Jurkat, Clone E6-1 (cell line): ENCODE measurements around the genes GULP1 and C2orf88.

- RRBS, result no CpG with 5 or more reads among the region's 4 CpGs
Observed at GRCh38 chr2:187529943-187530386, 24.3 kb downstream of the TFPI start.

DNA sequence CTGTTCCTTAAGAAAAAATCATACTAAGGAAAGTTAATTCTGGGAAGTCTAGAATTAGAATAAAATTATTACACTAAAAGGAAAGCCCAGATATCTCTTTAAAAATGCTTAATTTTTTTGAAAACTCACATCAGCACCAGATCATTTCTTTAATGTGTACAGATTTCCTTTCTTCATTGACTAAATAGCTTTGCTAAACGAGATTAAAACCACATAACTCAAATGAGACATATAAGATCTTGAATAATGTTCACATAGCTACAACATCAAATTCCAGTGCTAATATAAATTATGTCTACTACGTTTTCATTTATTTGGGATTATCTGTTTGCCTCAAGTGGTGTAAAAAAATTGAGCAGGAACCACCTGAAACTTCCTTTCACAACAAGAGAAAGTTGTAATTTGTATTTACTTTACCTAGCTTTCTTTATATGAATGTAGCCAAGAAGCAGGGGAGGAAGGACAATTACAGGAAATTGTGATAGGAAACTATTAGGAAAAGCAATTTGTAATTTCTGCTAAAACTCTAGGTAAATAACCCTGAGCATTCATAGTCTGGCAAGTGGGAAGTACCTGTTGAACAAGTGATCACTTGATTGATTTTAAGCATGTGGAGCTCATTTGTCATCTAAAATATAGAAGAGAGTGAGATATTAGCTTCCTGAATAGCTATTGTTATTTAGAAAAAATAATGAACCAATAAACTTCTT lies 5.2 kb downstream of the TFPI start:
- RRBS, result no CpG with 5 or more reads among the region's 2 CpGs

DNA sequence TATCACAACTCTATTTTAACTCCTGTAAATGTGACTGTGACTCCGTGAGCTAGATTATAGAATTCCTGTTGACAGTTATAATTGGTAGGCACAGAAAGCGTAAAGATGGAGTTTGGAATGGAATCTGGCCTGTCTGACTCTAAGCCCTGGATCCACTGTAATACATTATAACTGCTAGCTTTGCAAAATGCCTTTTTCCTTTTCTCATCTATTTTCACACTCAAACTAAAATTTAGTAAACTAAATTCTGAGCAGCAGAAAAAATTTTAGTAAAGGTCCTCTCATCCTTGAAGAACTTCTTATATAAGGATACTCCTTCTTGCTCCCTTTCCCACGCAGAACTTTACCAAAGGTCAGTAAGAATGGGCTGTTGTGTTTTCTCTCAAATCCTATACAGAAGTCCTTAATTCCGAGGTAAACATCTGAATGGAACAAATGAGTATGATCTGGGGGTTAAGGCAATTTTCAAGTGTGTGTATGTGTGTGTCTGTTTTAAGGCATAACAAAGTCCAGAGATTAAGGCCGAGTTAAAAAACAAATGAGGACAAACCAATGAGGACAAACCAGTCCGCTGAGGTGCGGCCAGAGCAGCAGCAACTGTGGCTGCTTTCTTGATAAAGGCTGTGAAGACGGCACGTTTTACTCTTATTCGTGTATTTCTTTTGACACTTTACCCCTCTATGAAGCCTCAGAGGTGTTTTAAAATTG lies 739 bp upstream of the GULP1 start:
- RRBS, result no CpG with 5 or more reads among the region's 10 CpGs

DNA sequence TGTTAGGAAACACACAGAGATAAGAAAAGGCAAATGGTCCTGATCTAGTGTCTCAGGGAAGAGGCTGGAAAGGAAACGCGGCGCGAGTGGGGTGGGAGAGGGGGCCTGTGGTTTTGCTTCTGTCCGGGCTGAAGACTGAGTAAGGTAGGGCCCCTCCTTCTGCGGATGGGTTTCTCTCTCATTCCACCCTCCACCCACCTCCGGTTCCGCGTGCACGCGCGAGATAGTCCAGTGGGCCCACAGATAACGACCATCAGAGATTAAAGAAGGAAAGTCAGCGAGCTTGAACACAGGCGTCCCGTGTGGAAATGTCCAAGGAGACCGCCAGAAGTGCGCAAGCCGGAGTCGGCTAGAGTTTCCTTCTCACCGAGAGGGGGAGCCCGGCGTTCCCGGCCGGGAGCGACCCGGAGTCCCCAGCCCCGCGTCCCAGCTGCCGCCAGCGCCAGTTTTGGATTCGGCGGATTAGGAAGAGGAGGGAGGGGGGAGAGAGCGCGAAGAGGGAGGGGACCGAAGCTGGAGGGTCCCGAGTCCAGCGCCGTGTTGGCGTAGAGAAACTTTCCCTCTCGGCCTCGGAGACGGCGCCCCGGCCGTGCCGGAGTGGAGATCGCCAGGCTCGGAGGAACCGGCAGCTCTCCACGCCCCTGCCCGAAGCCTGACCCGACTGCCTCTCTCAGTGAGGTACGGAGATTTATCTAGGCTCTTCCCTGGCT lies at the start of gene GULP1:
TSS of gene GULP1 (plus strand) at position 386 of the 710 bp plus-strand sequence.
- RRBS, result 77% methylated on average over 5 of the region's 54 CpGs

GRCh38 chr2:188298701-188299669 lies 7.3 kb downstream of the GULP1 start:
- RRBS, result no CpG with 5 or more reads among the region's 6 CpGs

DNA sequence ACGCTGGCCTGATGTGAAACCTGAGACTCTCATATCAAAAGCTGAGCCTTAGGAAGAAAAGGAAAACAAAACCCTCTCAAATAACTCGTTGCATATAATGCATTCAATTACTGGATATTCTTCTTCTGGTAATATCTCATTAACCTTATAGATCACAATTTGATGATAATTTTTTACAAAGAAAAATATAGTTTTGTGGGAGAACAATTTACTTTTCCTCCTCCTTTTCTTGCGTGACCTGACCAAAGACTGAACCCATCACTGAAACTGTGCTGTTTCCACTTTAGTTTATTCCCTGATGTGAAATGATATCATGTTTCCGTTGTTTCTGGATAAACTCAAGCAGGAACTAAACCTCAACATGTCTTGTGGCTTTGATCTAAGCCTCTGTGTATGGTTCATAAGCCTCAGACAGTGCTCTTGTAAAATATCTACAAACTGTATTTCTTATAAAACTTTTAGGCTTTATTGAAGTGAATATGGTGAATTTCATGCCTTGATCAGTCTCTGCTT lies 332.5 kb downstream of the GULP1 start:
- RRBS, result no CpG with 5 or more reads among the region's 4 CpGs

DNA sequence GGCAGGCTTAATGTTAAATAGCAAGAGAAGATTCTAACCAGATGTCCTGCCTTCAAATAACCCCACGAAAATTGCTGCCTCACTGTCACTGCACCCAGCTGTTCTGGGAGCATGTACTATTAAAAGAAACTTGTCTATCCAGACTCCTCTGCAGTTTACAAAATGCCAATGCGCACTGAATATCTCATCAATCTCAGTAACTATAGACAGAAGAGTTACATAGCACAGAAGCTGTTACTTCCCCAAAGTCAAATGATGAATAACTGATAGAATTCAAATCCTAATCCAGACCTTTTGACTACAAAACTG lies 43.9 kb downstream of the WDR75 start:
- RRBS, result no CpG with 5 or more reads among the region's 2 CpGs

DNA sequence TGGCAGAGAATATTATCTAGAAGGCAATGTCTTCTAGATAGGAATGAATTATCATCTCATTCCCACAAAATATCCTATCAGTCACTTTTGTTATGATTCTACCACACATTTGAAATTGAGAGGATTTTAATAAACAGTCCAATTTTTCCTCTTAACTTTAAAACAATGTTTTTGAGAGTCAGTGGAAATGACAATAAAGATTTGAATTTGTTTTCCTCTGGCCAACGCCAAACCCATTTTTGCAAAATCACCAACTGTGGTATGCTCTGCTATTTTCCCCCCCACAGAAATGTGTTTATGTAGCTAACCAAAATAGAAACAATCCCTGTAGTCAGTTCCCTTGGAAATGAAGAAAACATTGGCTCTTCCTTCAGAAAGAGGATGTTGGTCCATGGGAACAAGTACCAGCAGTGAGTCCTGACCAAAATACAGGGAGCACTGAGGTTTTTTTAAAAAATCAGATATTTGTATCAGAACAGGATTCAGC lies 65.4 kb downstream of the SLC40A1 start:
- RRBS, result no CpG with 5 or more reads among the region's 1 CpG

- RRBS, result no CpG with 5 or more reads among the region's 23 CpGs
Observed at GRCh38 chr2:189579409-189580532, 815 bp downstream of the SLC40A1 start.

DNA sequence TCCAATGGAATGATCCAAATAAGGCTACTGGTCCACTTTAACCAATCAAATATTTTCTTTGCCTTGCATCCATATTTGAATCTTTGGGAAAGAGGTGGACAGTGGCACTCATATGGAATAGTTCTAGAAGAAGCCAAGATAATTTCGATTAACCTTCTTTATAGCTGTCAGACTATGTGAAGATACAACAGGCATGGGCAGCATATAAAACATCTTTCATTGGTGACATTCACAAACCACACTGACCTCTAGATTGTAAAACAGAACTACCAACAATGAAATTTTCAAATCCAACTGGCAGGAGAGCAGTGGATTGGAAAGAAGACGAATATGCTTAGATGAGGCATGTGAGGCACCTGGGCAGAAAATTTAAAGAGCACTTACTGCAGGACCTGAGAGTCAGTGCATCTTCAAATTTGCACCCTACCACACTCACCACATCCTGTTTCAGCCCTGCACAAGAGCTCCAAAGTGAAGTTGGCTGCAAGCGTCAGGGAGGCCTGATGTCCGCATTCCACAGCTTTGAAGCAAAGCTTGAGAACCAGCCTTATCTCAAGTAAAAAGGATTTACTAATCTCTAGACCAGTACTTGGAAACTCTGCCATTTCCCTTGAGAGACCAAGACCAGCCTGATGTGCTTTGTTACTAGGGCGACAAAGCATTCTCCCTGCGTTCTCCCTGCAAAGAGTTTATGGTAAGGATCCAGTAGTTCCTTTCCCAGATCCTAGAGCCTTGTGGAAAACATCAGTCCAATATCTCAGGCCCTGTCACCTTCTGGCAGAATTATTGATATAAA lies 3.5 kb upstream of the ASDURF start:
- RRBS, result no CpG with 5 or more reads among the region's 6 CpGs

GRCh38 chr2:190159407-190159915 lies 21.2 kb upstream of the C2orf88 start:
- RRBS, result no CpG with 5 or more reads among the region's 3 CpGs

DNA sequence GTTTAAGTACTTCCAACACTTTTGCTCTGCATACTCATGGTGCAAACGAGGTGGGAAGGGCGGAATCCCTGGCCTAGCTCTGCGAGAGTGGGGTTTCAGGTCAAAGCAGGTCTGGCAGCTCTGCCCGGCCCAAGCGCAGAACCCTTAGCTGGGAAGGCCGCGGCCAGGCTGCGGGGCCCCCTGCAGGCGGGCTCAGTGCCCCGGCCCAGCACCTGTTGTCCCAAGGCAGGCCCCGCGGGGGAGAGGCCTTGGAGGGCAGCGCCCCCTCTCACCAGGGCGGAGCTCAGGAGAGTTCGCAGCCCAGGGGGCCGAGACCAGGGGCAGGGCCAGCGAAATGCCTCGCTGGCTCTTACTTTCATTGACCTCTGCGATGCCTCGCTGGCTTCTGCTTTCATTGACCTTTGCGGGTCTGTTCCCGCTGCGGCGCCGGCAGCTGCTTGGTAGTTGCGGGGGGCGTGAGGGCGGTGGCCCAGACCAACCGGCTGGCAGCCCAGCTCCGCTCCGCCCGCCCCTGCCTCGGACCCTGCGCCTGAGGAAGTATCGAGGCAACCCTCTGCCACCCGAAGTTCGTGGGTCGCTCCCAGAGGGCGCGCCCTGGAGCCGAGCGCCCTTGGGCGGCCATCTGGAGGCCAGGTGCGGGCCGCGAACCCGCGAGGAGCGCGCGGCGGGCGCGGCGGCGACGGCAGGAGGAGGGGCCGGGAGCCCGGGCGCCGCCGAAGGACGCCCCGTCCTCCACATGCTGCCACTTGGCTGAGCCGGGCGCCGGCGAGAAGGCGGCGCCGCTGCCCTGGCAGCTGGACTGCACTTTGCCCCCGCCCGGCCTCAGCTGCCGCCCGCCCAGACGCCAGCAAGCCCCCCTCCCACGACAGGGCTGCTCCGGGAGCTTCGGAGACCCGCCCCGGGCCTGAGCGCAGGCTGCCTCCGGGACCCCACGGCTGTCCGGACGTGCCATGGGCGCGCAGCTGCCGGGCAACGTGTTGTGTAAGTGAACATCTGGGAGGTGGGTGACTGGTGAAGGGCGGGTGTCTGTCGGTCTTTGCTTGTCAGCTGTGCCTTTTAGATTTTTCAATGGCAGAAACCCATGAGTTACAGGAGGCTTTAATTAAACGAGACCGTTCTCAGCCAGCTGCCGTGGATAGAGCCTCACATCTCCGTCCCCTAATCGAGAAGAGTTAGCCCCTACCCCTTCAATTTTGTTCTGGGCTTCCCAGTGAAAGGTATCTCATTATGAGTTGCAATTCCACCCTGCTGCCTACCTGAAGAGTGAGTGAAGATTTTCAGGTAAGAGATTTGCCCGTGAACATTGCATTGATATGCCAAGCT lies at the start of gene C2orf88:
TSS of gene C2orf88 (plus strand) at position 735 of the 1,323 bp plus-strand sequence.
- RRBS, result 85% methylated on average over 16 of the region's 98 CpGs

- RRBS, result no CpG with 5 or more reads among the region's 1 CpG
Observed at GRCh38 chr2:190235430-190235765, 54.7 kb downstream of the C2orf88 start.

DNA sequence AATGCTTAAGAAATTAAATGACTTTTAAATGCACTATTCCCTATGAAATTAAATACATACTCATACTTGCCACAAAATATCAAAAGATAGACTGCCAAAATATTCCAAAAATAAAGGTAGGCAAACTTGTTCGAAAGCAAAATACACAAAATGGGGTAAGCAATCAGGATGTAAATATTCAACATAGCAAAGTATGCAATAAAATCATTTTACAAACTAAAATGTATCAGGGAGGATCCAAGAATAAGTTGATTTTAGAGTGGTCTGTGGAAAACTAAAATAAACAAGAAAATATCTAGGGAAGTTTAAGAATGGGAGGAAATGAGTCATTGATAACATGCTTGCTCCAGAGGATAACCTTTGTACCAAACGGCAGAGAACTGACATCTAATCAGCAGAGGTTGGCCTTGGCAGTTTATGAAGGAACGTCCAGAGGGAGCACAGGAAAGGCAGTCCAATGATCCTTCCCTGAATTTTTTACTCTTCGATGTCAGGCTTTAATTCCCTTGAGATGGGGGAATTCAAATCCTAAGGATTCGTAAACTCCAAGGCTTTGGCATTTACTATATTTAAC lies 9.0 kb upstream of the INPP1 start:
- RRBS, result no CpG with 5 or more reads among the region's 5 CpGs

- RRBS, result no CpG with 5 or more reads among the region's 9 CpGs
Observed at GRCh38 chr2:190472052-190472874, 62.3 kb downstream of the NEMP2 start.

GRCh38 chr2:190578304-190579242 lies 44.1 kb upstream of the NEMP2 start:
- RRBS, result no CpG with 5 or more reads among the region's 7 CpGs

- RRBS, result no CpG with 5 or more reads among the region's 25 CpGs
Observed at GRCh38 chr2:190627684-190628688, 20.9 kb upstream of the NAB1 start.

DNA sequence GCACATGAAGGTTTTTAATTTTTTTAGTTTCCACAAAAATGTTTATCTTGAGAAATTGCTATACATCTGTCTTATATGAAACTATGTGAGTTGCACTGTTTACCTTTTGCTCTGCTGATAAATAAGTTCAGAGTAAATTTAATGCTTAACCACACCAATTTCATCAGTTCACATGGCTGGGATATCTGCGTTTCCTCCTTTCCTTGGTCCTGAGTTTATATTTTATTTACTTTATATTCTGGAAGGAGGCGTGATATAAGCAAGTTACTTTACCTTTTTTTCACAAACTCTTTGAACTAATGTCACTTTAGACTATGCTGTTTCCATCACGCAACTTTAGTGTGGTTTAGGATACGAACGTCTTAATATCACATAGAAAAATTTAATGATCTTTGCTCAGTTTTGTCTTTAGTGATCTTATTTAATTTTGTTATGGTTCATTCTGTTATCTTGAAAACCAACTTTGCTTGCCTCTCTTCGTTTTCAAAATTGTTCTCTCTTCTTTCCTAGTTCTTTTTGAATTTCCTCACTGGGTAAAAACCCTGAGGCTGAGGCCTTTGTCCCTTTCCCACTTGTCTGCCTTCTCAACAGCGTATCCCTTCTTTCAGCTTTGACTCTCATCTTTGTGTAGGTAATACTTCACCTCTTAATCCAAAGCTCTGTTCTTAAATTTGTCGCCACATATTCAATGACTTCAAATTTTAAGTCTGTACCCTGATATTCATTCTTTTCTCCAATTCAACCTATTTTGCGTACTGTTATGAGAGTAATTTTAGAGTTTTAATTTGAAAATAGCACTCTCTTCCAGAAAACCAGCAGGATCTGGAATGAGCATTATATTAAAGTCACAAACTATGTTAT lies 3.2 kb downstream of the GLS start:
- RRBS, result no CpG with 5 or more reads among the region's 9 CpGs

GRCh38 chr2:190898302-190898741 lies 17.7 kb downstream of the GLS start:
- RRBS, result no CpG with 5 or more reads among the region's 6 CpGs

- RRBS, result no CpG with 5 or more reads among the region's 1 CpG
Observed at GRCh38 chr2:190933577-190934230, 53.1 kb downstream of the GLS start.